Pericardium fibroblast (primary cell): ENCODE measurements around a stretch of chr12.

DNA sequence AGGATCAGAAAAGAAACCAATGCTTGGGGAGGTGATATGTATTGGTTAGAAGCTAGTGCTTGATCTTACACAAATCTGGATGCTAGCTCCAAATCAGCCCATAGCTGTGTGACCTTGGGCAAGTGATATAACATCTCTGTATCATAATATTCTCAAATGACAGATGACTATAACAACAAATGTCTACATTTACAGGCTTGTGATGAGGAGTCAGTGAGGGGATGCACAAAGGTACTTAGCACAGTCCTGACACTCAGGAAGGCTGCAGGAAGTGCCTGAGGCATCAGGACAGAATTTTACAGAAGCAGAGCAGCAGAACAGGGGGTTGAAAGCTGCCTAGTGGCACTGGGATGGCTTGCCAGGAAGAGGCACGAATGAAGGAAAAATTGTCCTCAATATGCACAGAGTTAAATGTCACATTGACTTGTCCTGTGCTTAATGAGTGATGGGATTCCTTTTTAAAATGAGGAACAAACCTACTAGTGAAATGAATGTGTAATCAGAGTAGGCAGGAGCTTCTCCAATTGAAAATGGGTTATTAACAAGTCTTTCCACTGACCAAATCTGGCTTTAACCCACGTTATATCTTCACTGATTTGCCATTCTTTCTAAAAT is 11.8 kb downstream of the BTG1 start:
- RAMPAGE, long total RNA, result no peak

- RAMPAGE, long total RNA, result no peak
Observed at GRCh38 chr12:92137247-92137693, 8.4 kb downstream of the BTG1 start.

DNA sequence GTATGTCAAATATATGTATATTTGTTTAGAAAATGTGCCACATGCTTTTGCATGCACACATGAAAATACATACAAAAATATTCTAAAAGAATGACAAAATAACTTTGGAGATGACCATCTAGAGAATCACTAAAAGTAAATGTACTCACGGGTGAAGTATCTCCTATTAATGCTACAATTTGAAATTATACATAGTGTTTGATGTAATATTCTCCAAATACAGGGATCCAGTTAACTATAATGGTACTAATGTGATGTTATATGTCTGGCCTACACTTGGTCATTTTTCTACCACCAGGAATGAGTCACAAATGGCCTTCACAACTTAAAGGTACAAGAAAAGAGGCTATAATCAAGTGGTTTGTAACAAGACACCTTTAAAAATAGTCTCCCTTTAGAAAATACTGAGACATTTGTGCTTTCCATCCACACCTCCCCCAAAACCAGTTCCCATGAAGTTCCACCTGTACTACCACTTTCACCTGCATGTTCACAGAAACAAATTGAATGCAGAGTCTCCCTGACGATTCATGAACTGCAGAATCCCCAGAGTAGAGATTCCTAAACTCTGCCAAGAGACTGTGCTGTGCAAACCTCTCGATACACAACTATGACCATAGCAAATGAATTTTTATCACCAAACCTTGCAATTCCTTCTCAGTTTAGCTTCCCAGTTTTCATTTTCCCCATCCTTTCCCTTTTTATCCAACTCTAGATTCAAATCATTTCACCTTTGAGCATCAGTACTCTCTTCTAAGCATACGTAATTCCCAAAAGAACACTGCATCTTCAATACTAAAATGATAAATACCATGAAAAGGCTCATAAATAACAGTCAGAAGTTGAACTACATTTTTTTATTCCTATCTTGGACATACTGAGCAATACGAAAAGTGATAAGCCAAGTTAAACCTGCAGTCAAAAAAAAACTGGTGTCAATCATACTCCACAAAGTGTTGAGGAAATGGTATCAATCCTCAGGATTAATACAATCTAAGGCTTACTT is 5.9 kb downstream of the BTG1 start:
- RAMPAGE, long total RNA, result no peak

- RAMPAGE, long total RNA, result no peak
Observed at GRCh38 chr12:92437348-92437903, 265.4 kb upstream of the PLEKHG7 start.

DNA sequence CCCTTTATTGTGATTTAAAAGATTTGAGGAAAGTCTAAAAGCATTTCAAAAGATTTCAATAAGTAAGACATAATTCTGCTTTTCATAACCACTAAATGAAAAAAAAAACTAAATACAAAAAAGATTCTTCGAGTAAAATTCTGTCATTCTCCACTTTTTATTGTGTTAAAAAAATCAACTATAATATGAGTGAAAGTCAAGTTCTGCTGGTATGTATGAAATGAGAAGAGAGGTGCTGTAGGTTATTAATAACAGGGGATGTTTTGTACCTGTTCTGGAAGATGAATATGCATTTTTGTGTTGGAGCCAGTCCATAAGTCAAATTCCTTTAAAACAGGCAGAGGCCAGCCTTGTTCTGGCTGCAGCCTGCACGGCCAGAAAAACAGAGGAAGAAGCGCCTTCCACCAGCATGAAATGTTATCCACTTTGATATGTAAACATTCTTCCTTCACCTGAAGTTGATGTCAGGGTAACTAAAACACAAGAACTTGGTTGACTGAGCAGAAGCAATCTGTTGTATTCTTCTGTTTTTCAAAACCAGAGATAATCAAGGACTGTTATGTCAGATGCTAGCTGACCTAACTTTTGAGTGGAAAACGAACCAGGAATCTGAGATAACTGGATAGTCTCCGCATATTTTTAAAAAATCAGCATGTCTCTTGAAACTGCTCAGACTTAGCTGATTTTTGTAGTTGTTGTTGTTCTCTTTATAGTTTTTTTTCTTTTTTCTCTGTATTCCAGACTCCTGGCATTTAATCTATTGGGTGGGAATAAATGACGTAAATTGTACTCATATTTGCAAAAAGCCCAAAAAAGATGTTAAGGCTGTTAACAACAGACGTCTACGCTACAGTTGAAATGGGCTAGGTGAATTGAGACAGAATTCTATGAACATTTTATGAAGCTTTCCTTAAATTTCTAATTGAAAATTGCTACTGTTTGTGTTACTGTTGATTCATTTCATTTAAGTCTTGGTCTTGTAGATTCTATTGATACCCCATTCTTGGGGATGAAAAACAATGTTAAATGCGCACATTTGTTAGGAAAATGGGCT is 237.8 kb upstream of the PLEKHG7 start:
- RAMPAGE, long total RNA, result no peak

DNA sequence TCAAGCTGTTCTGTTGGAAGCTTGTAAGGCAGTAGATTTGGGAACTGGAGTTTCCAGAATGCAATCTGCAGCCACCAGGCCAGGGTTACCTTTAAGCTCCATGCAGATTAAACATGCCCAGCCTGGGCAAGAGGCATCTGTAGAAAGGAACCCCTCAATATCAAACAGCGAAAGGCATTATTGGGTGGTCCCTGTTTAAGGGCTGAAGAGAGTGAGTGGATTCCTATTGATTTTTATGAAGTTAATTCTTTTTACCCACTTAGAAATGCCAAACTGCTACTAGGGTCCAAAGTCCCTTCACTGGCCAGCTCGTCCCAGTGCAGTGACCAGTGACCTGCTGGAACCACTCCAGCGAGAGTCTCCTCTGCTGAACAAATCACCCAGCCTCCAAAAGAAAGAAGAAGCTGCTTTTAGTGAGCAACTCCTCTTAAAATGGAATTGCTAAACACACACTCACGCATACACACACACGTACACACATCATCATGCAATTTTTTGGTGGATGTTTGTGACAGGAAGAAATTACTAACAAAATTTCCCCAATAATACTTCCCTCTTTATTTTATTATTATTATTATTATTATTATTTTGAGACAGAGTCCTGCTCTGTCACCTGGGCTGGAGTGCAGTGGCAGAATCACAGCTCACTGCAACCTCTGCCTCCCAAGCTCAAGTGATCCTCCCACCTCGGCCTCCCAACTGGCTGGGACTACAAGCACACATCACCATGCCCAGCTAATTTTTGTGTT is 198.2 kb upstream of the PLEKHG7 start:
- RAMPAGE, long total RNA, result no peak

DNA sequence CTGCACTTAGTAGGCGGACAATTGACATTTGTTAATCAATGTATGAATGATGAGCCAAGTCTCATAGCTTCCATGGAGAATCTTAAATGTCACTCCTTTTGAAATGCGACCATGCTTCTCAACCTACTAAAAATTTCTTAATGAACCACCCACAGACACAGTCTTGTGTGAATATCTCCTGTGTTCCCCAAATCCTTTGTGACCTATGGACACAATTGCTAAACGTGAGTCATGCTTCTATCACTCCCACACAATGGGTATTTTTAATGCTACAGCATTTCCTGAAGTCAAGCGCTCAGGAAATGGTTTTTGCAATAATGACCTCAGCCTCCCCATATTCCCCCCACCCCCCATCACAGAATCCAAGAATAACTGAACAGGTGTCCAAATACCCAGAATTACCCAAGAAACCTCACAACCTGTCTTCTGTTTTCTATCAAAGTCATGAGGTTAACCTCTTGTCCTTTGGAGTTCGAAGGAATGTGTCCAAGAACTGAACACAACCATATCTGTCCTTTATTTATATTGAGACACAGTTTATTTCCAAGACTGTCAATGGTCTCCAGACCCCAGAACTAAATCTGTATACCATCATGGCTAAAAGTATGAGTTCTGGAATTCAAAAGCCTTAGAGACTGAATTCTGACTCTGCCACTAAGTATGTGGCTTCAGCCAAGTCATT is 163.5 kb upstream of the PLEKHG7 start:
- RAMPAGE, long total RNA, result no peak

DNA sequence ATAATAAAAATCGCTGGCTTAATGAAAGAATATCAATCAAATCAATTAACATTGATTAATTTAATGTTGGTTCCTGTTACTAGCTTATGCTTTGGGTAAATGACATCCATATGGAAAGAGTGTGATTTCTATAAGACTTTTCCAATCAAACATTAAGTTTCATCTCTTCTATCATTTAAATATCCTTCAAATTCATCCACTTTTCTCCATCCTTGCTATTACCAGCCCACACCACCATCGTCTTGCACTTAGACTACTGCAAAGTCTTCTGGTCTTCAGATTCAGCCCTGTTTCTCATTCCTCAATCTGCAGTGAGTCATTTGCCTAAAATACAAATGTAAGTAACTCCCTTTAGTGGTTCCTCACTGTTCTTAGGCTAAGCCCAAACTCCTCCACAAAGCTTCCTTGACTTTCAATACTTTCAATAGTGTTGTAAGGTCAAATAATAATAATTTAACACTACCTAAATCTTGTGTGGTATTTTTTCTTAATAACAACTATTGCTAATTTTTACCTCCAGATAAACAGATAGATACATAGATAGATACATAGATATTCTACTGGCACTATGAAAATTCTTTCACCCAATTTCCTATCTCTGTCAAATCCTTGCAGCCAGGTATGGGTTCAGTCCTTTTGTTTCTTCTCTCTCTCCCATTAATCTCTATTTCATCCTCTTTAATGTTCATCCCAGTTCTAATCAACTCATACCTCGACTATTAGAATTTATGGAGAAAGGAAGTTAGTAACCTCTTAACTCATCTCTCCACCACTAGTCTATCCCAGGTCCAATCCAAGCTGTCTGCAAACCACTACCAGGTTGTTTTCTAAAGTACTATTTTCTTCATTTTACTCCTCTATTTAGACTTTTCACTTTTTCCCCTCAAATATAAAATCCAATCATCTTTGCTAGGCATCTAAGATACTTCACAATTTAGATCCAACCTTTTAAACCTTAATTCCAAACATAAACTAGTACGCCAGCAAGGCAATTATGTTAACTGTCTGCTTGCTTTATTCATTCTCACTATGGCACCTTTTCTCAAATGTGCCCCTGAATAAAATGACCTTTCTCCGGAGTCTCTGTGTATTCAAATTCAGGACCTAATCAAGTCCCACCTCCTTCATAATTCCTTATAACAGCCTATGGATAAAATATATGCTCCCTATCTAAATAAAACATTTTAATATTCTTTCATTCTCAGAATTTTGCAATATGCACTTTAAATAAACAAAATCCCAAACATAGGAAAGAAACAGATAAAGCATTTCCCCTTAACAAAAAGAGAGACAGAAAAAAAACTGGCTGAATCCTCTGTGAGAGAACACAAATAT is 83.6 kb downstream of the PLEKHG7 start:
- RAMPAGE, long total RNA, result no peak

- RAMPAGE, long total RNA, result no peak
Observed at GRCh38 chr12:92866644-92867632, 62.2 kb downstream of the EEA1 start.

- RAMPAGE, long total RNA, result no peak
Observed at GRCh38 chr12:92905347-92905894, 23.7 kb downstream of the EEA1 start.

- RAMPAGE, long total RNA, result no peak
Observed at GRCh38 chr12:93061613-93062424, 132.7 kb upstream of the EEA1 start.

DNA sequence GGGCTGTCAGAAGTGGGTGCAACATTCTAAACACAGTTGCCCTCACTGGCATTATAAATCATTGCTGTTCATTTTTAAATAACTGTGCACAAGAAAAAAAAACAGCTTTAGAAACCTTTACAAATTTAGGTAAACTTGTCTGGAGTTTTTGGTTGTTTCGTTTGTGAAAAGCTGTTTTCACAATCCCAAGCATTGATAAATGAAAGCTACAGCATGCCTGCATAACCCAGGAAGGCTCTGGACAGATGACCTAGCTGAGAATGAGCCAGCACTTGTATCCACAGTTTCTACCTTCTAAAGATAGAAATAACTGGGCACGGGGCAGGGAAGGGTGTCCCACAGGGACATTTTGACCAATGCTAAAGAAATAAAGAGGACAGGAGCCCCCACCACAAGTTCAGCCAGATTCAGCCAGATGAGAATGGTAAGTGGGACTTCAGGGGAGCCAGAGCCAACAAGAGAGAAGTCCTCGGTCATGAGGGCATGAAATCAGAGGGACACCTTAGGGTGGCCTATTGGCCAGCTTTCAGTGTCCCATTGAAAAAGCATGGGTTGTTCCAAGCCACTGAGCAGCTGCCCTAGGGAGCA is 140.5 kb upstream of the NUDT4 start:
- RAMPAGE, long total RNA, result no peak

GRCh38 chr12:93375508-93375838 is 2.3 kb upstream of the NUDT4 start:
- RAMPAGE, long total RNA, result no peak

GRCh38 chr12:93398699-93399184 is 21.0 kb downstream of the NUDT4 start:
- RAMPAGE, long total RNA, result no peak

DNA sequence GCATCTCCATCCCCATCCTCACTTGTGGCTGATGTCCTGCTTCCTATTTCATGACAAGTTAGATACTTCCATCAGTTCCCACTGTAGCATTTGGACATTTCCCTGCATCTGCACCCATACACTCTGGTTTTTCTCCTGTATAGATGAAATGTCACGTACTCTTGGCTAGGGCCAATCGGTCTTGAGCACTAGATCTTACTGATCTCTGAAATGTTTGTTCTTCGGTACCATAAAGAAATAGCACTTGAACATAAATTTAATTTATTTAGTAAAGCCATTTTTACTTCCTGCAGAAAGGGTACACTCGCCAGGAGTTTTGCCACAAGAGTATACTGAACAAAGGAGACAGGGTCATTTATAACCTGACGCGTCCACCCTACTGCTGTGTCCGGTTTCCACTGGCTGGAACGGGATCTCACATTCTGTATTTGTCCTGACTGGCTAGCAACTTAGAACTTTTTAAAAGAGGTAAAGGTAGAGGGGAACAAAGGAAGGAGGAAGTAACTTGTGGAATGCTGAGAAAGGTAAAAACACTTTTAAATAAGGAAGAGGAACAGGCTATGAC is 29.4 kb downstream of the UBE2N start:
- RAMPAGE, long total RNA, result no peak

GRCh38 chr12:93541440-93542252 is 30.8 kb upstream of the SOCS2 start:
- RAMPAGE, long total RNA, result no peak

GRCh38 chr12:93692677-93693435 is 15.7 kb downstream of the CRADD start:
- RAMPAGE, long total RNA, result no peak

DNA sequence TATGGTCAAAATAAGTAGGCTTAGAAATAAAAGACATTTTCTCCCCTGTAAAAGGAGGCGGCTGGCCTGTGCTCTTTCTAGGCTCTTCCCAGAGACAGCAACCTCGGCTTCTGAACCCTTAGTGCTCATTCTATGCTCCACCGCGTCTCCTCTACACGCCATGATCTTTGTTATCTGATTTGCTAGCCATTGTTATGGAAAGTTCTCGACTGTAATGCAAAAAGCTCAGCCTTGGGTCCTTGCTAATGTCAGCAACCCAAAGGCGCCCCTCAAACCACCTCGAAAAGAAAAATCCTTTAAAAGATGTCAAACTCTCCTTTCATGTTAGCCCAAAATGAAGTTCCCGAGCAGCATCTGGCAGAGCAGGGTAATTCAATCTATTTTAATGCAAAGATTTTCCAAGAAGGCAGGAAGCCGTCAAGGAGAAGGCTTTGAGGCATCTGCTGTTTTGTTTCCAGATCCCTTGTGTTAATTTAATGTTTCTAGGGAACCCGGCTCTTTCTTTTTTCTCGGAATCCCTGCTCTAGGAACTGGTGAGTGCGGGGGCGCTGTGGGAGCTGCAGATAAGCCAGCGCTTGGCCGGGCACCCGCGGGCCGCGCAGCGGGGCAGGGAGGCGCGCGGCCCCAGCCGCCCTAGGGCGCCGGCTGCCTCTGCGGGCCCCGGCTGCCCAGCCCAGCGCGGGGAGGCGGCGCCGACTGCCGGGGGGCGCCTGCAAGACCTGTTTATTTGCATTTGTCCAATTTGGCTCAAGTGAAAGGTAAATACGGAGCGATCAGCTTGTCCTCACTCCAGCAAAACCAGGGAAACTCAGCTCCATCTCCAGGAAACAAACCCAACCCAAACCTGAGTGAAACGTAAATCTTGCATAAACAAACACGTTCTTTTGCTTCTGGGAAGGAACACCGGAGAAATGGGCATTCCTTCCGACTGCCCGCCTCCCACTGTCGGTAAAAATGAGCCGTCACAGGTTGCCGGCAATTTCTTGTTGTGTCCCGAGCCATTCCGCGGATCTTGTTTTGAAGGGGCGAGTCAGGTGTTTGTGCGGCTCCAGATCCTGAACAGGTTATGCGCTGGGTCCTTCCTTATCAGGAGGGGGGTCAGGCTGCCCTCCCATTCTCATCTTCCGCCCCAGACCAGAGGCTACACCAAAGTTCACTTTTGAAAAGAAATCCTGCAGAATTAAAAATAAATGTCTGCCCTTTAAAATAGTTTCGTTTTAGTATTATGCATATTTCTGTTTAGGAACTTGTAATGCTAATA is 65.1 kb downstream of the CRADD start:
- RAMPAGE, long total RNA, result no peak

- RAMPAGE, long total RNA, result no peak
Observed at GRCh38 chr12:93773112-93773667, 96.0 kb downstream of the CRADD start.

- RAMPAGE, long total RNA, result no peak
Observed at GRCh38 chr12:93789191-93789794, 112.1 kb downstream of the CRADD start.